Measurements from ENCODE around the gene TRIM61.

- PRO-cap: no peak
- RRBS: no CpG with 5 or more reads among the region's 1 CpG
These were observed 58.0 kb downstream of the FNIP2 start for GRCh38 chr4:158826818-158827308.

- PRO-cap: bidirectional peak, plus-strand start at chr4:159104105, minus-strand start at chr4:159104042
- RRBS: 2% methylated on average over 33 of the region's 127 CpGs
These were observed 761 bp downstream of the RAPGEF2 start for GRCh38 chr4:159103316-159104363.

DNA sequence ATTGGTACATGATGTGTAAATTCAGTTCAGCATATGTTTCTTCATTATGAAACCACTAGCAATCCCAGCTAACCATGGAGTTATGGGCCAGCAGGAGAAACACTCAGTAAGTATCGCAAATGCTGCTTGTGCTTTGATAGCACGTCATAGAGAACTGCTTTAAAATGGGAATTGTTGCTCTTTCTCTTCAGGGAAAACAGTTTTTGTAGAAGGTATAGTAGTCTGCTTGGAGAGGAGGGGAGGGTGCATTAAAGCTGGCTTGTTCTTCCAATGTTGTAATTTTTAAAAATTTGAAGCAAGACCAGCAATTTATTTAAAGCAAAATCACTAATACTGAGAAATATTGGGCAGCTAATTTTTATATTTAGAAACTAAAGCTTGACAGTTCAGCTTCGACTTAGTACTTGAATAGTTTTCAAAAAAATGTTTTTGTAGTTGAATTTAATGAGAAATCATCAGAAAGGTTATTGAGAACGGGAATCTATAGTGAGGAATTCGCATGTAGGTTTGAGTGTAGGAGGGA lies 165.3 kb downstream of the RAPGEF2 start:
- PRO-cap: no peak
- RRBS: no CpG with 5 or more reads among the region's 5 CpGs

DNA sequence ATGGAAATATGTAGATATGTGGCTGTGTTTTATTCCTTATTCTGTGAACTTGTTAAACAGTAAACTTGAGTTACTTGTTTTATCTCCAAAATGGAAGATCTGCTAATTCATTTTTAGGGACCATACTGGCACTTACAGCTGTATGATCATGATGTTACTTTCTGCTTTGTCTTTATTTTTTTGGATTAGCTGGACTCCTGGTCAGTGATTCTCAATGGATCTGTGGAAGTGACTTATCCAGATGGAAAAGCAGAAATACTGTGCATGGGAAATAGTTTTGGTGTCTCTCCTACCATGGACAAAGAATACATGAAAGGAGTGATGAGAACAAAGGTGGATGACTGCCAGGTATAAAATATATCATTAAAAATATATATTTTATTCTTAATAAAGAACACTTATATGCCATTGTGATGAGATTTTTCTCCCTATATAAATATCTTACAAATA lies 220.4 kb downstream of the RAPGEF2 start:
- PRO-cap: no peak

GRCh38 chr4:162684096-162684443 lies 482.6 kb downstream of the NAF1 start:
- PRO-cap: no peak
- RRBS: no CpG with 5 or more reads among the region's 2 CpGs

GRCh38 chr4:163492934-163493319 lies 1.6 kb upstream of the TMA16 start:
- PRO-cap: no peak
- RRBS: no CpG with 5 or more reads among the region's 3 CpGs

DNA sequence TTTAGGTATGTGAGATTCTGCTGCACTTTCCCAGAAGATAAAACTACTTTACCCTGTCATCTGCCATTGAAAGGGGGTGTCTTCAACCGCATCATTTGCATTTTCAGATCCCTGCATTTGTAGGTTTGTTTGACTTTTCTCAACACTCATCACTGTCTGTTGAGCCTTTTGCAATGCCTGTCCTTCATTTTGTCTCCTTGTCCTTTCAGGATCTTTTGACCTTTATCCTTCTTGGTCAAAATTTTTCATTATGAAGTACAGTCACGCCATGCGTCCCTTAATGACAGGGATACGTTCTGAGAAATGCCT lies 103.6 kb downstream of the TMA16 start:
- PRO-cap: no peak
- RRBS: no CpG with 5 or more reads among the region's 4 CpGs

DNA sequence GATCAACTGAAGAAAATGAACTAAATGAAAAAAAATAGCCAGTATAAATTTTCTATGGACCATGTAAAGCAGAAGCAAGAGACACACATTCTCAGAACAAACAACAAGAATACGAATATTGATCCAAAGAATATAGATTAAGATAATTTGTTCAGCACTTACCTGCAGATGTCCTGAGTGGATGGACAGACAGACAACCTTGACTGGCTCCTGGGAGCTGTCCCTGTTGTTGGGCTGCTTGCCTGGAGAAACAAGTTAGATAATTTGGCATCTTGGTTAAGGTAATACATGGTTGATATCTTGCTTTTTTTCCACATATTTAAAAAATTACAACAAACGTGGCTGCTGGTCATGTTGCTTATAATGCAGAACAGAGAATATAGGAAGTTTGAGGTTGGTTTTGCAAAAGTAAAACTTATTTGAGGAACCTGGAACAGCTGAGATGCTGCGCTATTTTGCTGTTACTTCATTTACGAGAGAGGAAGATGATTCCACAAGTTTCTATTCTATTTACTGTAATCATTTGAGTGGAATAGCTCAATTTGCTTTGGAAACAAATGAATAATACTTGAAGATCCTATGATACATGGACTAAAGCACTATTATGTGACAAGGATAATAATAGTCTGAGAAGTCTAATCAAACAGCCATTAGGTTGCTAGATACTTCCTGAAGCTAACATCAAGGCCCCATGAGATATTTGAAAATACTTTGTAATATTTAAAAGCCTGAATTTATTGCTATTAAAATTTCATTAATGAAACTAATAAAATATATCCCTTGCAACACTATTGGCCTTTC lies 118.9 kb downstream of the TMA16 start:
- PRO-cap: no peak
- RRBS: no CpG with 5 or more reads among the region's 4 CpGs

GRCh38 chr4:163665552-163665762 lies 171.0 kb downstream of the TMA16 start:
- PRO-cap: no peak
- RRBS: no CpG with 5 or more reads among the region's 3 CpGs

GRCh38 chr4:164197697-164197996 lies 186.2 kb downstream of the MARCHF1 start:
- PRO-cap: no peak
- RRBS: no CpG with 5 or more reads among the region's 12 CpGs

DNA sequence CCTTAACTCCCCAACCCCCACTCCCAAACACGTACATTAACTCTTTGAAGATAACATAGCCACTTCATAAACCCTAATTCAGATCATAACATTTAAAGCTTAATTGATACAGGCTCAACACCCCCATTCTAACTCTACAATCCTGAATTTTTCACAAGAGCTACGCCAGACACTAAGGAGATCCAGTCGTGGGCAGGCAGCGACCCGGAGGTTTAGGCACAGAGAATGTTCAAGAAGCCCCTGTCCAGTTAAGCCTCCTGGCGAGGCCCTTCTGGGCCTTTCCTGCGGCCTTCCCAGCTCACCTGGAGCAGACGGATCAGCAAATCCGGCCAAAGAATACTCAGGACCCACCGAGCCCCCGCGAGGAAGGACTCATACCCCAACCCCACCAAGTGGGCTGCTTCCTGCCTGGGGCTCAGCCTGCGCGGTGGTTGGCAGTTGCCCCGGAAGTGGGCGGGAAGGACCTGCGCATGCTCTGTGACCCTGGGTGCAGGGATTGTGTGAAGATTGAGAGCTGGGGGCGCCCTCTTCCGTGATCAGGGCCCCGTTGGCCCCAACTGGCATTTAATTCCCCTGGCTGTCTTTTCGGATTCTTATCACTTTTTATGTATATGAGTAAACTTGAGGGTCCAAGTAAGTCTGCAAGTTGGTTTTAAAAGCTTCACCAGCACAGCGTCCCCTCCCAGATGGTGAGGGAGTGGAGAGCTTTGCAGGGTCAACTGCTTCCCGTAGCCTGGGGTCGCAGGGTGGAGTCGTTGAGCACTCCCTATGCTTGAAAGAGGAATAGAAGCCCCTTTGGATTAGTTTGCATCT lies at the start of gene TRIM61:
TRIM61 (minus strand) TSS at position 429 of the 813 bp plus-strand sequence.
- PRO-cap: bidirectional peak, plus-strand start at position 499 of the sequence, minus-strand start at position 399 of the sequence
- RRBS: 17% methylated on average over 8 of the region's 25 CpGs

- PRO-cap: no peak
- RRBS: no CpG with 5 or more reads among the region's 4 CpGs
These were observed 23.6 kb downstream of the TRIM75 start for GRCh38 chr4:165077302-165077672.

DNA sequence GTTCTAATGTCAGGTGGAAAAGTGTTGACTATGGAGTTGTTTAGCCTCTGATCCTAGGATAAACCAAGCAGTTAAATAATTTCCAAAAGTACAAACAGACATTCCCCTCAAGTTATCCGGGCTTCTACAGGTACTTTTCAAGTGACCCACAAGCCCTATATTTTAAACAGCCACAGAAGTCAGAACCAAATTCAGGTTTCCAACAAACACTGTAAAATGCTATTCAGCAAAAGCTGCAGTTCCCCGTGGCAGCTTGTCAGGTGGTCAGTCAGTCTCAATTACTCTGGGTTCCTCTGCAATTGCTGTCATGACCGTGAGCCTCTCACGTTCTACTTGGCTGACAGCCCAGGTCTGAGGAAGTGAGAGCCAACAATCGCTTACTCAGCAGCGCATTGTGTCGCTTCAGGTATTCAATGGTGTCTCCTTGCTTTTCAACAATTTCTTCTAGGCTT lies 25.7 kb downstream of the TRIM75 start:
- PRO-cap: no peak
- RRBS: no CpG with 5 or more reads among the region's 7 CpGs

GRCh38 chr4:165330974-165331879 lies 3.8 kb downstream of the MSMO1 start:
- PRO-cap: no peak
- RRBS: no CpG with 5 or more reads among the region's 6 CpGs

- PRO-cap: no peak
- RRBS: no CpG with 5 or more reads among the region's 7 CpGs
These were observed 4.8 kb downstream of the MSMO1 start for GRCh38 chr4:165332009-165332875.

DNA sequence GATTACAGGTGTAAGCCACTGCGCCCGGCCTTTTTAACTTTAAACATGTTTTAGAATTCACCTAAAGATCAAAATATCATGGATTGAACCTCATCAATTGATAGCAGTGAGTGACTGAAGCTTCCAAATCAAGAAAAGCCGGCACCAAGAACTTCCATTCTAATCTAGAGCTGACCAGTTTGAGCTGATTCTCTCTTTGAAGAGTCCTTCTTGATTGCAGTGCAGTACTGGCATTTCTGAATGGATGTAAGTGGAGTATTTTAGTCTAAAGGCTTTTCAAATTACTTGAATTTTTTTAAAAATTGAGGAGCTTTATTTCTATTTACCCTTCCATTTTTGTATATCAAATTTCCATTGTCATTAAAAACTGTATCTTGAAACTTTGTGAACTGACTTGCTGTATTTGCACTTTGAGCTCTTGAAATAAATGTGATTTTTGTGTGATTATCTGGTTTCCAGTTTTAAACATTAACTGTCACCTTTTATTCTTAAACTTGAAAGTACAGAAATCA lies 15.2 kb downstream of the MSMO1 start:
- PRO-cap: no peak
- RRBS: no CpG with 5 or more reads among the region's 3 CpGs

DNA sequence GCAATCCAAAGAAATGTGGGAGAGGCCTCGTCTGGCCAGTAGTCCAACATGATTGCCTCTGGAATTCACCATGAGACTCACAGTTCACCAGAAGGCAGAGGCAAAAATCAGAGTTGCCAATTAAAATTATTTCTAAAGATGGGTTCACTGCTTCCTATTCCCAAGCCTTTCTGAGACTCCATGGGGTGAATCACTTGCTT lies 2.1 kb upstream of the PALLD start:
- PRO-cap: no peak
- RRBS: no CpG with 5 or more reads among the region's 1 CpG

GRCh38 chr4:168540906-168541426 lies 44.1 kb downstream of the PALLD start:
- PRO-cap: no peak
- RRBS: no CpG with 5 or more reads among the region's 5 CpGs

DNA sequence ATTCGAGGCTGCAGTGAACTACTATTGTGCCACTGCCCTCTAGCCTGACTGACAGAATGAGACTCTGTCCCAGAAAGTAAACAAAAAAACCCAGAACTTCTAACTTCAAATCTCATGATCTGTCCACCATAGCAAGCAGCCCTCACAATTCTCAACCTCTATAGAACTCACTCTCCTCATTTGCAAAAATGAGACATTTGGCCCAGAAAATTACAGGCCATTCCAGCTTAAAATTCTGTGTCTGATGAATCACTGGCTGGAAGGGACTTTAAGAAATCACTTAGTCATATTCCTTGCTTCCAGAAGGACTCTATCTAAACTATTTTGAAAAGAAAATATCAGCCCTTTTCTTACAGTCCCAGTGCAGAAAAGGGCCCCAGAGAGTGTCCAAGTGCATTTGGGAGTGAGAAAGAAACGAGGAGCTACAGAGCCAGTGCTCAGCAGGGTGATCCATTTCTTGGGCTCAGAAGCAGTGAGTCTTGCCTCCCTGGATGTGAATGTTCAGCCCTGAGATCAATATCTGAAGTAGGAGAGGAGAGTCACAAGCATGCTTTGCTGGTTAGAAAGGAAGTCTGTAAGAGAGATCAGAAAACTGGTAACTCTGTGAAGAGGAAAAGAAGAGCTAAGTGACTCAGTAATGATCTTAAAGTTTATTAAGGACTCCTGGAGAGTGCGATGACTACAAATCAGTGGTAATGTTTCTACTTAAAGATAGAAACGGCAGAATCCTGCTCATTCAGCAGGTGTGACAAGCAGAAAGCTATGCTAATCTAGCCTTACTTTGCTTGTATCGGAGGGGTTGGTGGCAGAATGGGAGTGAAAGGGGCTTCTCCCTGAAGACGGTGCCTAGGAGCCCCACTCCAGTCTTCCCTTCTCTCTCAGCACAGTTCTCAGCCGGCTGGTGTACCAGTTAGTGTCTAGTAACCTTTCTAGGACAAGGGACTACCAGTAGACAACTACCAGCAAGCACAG lies 139.8 kb downstream of the PALLD start:
- PRO-cap: unidirectional peak, plus-strand start at position 397 of the sequence
- RRBS: 33% methylated on average over 1 of the region's 7 CpGs

- PRO-cap: no peak
- RRBS: no CpG with 5 or more reads among the region's 7 CpGs
These were observed 154.8 kb downstream of the PALLD start for GRCh38 chr4:168651345-168652398.

All from kidney (tissue), 2 donors.